ENCODE measurements around a stretch of chr17.

- PRO-cap, result no peak
- RAMPAGE, long total RNA, result no peak
- RRBS, result 30% methylated on average over 3 of the region's 23 CpGs
Observed at GRCh38 chr17:83199447-83200198, 120.2 kb downstream of the METRNL start.

Measured in lung (tissue), 4 donors.